Measurements from ENCODE around the genes H2BC14 and OR2B6.

GRCh38 chr6:27479247-27479743 lies 6.4 kb upstream of the ZNF184 start:
- PRO-cap: bidirectional peak, plus-strand start at chr6:27479518, minus-strand start at chr6:27479524

DNA sequence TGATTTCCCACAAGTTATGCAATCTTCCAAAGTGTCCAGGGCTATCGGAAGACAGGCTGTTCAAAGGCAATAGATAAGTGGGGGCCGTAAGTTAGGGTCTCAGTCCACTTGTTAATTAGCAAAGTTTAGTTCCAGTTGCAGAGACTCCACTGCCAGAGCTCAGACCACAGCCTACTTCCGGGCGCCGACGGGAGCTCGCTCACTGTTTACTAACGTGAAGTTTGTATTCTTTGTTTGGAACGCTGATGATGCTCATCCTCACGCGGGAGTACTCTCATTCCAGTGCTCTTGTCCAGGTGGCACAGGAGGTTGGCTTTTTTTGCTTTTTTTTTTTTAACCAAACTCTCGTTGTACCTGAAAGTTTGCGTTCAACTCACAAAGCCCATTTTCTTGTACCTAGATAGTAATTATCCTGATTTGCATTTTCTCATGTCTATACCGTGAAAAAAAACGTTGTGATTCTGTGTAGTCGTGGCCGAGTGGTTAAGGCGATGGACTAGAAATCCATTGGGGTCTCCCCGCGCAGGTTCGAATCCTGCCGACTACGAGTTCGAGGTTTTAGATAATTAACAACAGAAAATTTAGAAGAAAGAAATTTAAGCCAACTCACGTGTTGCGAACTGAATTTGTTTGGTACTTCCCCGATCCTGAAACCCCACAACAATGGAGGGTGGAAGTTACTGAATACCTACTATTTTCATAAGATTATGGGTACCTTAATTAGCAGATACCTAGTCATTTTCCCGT lies 29.8 kb upstream of the ZNF184 start:
- PRO-cap: no peak

DNA sequence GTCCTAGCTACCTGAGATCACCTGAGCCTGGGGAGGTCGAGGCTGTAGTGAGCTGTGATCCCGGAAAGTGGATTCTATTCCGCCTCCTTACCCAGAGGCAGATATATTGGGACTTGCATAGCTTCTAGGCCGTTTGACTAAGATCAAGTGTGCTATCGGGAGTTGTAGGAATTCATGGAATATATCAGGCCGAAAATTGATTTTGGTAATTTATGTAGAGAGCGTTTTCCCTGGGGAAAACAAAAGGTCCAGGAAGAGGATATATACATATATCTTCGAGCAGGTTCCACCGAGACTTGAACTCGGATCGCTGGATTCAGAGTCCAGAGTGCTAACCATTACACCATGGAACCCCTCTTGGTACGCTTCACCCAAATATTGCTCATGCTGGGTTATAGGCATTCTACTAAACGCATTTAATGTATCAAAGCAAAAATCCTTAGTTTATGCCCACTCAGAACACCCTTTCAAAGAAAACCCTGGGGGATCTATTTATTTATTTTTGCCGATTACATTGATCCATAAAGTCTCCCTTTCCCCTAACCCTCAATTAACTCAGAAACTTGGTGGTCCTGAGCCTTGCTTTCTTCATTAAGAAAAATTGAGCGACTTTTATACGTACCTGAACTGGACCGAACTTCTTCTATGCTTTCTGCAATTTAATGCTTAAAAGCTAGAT lies 74.7 kb upstream of the ZNF184 start:
- PRO-cap: no peak

DNA sequence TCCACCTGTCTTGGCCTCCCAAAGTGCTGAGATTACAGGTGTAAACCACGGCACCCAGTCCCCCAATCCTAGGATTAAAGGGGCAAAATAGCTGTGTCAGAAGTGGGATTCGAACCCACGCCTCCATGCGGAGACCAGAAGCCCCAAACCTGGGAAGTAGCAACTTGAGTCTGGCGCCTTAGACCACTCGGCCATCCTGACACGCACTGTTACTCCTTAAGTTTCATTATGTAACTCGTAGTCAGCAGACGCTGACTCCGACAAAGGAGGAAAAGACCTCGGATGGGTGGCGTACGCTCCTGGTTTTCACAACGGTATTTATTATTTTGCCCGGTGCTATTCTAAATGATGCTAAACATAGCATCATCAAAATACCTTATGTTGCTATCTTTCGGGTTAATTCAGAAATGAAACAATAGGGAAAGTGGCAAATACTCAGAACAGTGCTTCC lies 129.6 kb upstream of the ZNF184 start:
- PRO-cap: unidirectional peak, minus-strand start at position 201 of the sequence

- PRO-cap: no peak
Measured at GRCh38 chr6:27618223-27618440, 145.2 kb upstream of the ZNF184 start.

DNA sequence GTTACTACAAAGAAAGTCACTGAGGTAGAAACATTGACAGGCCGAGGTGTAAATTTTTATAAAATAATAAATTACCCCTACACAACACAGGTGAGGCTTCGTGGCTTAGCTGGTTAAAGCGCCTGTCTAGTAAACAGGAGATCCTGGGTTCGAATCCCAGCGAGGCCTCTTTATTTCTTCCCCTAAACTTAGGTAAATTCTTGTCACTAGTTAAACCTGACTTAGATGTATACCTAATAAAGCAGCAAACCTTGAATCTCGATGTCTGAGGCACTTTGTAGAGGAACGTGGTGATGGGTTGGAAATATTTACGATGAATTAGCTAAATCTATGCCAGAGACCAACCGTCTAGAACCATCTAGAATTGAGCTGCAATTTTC lies 81.1 kb downstream of the H2BC13 start:
- PRO-cap: no peak

- PRO-cap: no peak
Measured at GRCh38 chr6:27808352-27808768, 387 bp downstream of the H2AC13 start.

GRCh38 chr6:27814896-27815818 lies at the start of gene H2BC14:
Gene H2BC14 (plus strand): TSS chr6:27815022.
- PRO-cap: unidirectional peak, plus-strand start at chr6:27815314

DNA sequence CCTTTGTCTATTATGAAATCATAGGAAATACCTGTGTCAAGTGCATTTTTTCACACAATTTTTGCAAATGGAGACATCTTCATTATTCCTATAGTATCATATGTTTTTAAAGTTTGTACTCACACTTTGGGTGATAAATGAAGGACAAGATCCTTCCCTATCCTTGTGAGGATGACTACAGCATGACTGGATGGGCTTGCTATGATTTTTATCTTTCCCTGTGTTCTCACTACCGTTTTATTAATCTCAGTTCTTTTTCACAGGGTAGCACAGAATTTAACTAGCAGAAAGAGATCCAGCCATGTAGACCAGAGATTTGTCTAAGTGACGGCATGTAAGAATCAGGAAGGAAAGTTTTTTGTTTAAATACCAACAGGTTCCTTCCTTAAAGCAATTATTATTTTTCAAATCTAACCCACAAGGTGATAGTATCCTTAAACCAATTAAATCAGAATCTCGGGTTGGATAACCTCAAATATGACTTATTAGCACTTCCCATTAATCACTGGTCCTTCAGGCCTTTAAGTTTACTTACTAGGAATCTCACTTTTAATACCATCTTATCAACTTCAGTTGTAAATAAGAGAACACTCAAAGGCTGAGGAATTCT lies 1.4 kb downstream of the H4C12 start:
- PRO-cap: no peak

DNA sequence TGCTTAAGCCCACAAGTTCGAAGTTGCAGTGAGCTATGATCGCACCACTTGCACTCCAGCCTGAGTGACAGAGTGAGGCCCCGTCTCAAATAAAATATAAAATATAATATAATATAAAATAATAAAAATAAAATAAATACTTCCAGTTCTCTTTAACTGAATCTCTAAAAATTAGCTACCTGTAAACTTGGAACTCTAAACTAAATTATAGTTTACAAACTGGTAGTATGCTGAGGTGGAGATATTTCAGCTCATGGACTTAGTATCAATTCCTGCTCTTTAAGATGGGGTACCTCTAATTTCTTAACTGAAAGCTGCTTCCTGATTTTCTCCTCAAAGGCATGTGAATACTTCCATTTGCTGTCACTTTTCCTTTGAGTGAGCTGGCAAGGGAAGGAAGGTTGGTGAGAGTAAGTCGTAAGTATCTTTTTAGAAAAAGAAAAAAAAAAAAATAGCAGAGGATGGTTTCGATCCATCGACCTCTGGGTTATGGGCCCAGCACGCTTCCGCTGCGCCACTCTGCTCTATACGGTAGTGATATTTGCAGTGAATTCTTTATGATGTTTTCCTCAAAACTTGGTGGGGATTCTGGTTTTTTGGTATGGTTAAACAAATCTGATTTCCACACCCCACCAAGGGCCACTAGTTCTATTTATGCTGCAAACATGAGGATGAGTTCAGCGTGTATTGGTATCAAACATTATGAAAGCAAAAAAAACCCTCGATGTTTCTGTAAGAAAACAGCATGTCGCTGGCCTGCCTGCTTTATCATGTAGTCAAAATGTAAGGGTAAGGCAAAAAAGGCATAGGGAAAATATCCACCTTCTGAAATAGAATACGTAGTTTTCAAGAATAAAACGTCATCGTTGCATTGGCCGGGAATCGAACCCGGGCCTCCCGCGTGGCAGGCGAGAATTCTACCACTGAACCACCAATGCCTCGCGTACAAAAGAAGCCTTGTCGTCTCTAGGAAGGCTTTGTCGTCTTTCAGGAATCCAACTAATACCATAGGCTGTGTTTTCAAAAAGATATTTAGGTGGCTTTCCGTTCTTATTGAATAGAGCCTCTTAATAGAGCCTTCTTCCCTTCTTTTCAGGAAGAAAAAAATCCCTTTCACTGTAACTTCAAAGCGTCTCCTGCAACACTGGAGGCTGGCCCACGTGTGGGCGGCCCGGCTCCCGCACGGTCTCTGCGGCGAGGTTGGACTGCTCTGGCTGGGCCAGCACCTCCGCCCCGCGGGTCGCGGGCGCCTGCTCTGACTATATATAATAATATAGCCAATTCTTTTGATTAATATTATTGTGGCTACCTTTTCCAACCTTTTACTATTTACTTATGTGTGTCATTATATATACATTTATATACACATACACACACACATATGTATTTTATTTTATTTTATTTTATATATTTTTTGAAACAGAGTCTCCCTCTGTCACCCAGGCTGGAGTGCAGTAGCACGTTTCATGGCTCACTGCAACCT lies 9.4 kb downstream of the H2BC17 start:
- PRO-cap: unidirectional peak, minus-strand start at position 528 of the sequence; unidirectional peak, minus-strand start at position 943 of the sequence

GRCh38 chr6:27956943-27958073 lies at the start of gene OR2B6:
Gene OR2B6 (plus strand): TSS chr6:27957241.
- PRO-cap: no peak

GRCh38 chr6:28394550-28395088 lies 4.9 kb downstream of the ZSCAN12 start:
- PRO-cap: no peak

DNA sequence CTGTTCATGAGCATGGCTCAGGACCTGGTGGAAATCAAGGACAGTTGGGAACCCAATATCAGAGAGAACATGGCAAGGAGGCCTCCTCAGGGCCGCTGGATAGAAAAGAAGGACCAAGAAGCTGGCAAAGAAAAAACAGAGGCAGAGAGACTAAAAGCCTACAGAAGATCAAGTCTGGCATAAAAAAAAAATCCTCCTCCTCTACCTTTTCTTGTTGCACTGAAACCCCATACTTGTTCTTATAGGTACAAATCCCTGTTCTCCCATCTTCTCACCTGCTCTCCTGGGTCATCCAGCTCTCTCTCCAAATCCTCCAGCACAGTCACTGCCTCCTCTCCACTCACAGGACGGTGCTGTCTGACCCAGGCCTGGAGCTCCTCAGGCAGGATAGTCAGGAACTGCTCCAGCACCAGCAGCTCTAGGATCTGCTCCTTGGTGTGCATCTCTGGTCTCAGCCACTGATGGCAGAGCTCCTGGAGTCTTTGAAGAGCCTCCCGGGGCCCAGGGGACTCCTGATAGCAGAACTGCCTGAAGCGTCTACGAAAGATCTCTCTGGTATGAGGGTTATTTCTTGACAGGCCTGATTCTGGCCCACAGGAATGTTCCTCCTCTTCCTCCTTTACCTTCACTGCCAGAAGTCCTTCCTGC lies 7.6 kb downstream of the ZSCAN23 start:
- PRO-cap: no peak

DNA sequence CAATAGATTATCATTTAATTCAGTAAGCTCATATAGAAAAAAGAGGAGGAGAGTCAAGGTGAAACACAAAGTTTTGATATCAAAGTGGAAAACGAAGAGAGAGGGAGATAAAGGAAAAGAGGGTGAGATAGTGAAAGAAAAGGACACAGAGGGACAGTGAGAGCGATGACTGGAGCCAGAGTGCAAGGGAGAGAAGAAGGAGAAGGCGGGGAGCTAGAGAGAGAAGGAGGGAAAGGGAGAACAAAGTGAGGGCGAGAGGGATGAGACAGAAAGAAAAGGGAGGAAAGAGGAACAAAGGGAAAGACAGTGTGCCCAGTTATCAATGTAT lies 27.7 kb downstream of the GPX5 start:
- PRO-cap: no peak

- PRO-cap: no peak
Measured at GRCh38 chr6:28555146-28555581, 29.5 kb downstream of the GPX5 start.

- PRO-cap: no peak
Measured at GRCh38 chr6:28794601-28794951, 129.2 kb downstream of the TRIM27 start.

GRCh38 chr6:28838457-28839510 lies 85.0 kb downstream of the TRIM27 start:
- PRO-cap: unidirectional peak, minus-strand start at chr6:28838520

GRCh38 chr6:28953455-28954292 lies 29.9 kb upstream of the TRIM27 start:
- PRO-cap: no peak

- PRO-cap: no peak
Measured at GRCh38 chr6:28960874-28961587, 37.2 kb upstream of the TRIM27 start.

- PRO-cap: no peak
Measured at GRCh38 chr6:28981441-28981804, 23.7 kb downstream of the ZNF311 start.

Measured in sciatic nerve (tissue), 1 donor.